Cardiac fibroblast (primary cell): ENCODE measurements around the genes FGF21, CGB2 and RPS11.

DNA sequence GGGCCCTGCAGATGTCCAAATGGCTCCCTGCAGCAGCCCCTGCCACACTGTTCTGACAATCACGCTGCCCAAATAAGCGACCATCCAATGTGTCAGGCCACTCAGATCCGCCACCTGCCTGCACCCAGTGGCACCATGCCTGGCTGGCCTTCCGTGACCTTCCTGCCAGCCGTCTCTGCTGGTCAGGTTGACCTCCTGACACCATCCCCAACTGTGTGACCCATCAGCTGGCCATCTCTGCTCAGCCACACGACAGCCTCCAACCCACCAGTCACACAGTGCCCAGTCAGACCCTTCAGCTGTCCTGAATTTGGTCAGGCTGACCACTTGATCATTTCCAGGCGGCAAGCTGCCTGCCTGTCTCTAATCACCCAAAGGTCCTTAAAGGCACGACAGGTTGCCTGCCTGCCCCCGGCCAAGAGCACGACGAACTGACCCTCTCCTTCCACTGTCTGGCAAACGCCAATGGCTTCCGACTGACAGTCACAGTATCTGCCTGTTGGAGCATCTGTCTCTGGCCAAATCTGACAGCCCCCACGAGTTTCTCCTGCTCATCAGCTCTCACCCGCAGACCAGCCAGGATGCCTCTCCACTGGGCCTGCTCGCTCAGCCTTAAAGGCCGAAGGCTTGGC is 1.3 kb downstream of the FAM83E start:
- RRBS: no CpG with 5 or more reads among the region's 17 CpGs

GRCh38 chr19:48627146-48628004 is 8.1 kb downstream of the SPHK2 start:
- RRBS: no CpG with 5 or more reads among the region's 11 CpGs

DNA sequence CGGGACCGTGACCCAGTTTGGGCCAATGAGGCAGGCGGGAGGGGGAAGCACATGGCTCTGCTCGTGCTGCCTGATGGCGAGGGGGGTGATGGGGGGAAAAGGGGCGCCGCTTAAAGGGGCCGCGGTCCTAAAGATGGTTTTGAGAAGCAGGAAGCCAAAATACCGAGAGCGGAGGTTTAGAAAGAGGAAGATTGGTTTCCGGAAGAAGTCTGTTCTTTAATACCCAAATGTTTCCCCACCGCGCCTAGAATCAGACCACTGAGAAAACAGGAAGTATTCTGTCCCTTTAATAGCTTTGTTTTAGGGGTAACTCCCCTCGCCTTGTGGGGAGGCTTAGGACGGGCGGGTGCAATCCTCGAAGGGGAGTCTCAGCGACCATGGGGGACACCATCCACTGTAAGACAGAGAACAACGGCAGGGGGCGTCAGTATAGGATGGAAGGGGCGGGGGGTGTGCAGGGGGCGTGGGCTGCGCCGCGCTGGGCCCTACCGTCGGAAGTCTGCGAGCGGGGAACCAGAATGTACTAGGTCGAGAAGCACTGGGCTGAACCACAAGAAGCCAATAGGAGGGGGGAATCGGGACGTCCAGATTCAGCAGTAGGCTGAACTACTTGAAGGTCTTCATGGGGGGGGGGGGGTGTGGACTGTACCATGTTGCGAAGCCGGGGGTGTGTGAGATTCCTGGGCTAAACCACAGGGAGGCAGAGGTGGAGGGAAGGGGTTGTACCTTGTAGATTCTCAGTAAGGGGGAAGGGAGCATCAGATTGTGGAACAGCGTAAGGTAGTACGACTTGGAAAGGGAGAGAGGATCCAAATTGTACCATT is 784 bp upstream of the DBP start:
- RRBS: no CpG with 5 or more reads among the region's 37 CpGs

- RRBS: no CpG with 5 or more reads among the region's 19 CpGs
Observed at GRCh38 chr19:48675274-48675995, 2.6 kb upstream of the NTN5 start.

GRCh38 chr19:48713718-48714871 is 5.4 kb downstream of the MAMSTR start:
- RRBS: 2% methylated on average over 24 of the region's 78 CpGs

DNA sequence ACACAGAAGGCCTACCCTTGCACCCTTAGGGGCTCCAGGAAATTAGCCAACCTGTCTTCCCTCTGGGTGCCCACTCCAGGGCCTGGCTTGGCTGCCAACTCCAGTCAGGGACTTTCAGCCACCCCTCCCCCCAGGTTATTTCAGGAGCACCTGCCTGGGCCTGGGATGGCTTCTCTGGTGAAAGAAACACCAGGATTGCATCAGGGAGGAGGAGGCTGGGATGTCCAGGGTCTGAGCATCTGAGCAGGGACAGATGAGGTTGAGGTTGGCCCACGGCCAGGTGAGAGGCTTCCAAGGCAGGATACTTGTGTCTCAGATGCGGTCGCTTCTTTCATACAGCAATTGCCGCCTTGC is at the start of gene FGF21:
Gene FGF21, plus strand, starts transcription at position 250 of the 354 bp plus-strand sequence.
- RRBS: no CpG with 5 or more reads among the region's 4 CpGs

DNA sequence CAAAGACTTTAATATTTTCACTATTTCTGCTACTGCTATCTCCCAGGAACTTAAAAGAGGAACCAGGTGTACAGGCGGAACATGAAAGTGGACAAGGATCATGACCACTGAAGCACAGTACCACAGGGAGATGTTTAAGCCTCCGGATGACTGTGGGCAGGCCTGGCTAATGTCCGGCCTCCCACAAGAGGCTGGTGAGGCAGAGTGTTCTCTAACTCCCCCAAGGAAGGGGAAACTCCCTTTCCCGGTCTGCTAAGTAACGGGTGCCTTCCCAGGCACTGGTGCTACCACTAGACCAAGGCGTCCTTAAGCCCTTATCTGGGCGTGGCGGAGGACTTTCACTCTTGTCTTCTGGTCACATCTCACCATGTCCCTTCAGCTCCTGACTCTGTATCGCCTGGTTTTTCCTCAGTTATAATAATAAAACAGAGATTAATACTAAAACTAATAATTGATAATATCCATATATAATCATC is 25.7 kb downstream of the FGF21 start:
- RRBS: 11% methylated on average over 1 of the region's 9 CpGs

- RRBS: 55% methylated on average over 2 of the region's 46 CpGs
Observed at GRCh38 chr19:48794777-48795968, 15.7 kb downstream of the BCAT2 start.

GRCh38 chr19:48872023-48872266 is 276 bp upstream of the PPP1R15A start:
- RRBS: no CpG with 5 or more reads among the region's 14 CpGs

- RRBS: 9% methylated on average over 8 of the region's 26 CpGs
Observed at GRCh38 chr19:49031690-49032198, at the start of gene CGB2. CGB2 (plus strand) TSS chr19:49031890.

DNA sequence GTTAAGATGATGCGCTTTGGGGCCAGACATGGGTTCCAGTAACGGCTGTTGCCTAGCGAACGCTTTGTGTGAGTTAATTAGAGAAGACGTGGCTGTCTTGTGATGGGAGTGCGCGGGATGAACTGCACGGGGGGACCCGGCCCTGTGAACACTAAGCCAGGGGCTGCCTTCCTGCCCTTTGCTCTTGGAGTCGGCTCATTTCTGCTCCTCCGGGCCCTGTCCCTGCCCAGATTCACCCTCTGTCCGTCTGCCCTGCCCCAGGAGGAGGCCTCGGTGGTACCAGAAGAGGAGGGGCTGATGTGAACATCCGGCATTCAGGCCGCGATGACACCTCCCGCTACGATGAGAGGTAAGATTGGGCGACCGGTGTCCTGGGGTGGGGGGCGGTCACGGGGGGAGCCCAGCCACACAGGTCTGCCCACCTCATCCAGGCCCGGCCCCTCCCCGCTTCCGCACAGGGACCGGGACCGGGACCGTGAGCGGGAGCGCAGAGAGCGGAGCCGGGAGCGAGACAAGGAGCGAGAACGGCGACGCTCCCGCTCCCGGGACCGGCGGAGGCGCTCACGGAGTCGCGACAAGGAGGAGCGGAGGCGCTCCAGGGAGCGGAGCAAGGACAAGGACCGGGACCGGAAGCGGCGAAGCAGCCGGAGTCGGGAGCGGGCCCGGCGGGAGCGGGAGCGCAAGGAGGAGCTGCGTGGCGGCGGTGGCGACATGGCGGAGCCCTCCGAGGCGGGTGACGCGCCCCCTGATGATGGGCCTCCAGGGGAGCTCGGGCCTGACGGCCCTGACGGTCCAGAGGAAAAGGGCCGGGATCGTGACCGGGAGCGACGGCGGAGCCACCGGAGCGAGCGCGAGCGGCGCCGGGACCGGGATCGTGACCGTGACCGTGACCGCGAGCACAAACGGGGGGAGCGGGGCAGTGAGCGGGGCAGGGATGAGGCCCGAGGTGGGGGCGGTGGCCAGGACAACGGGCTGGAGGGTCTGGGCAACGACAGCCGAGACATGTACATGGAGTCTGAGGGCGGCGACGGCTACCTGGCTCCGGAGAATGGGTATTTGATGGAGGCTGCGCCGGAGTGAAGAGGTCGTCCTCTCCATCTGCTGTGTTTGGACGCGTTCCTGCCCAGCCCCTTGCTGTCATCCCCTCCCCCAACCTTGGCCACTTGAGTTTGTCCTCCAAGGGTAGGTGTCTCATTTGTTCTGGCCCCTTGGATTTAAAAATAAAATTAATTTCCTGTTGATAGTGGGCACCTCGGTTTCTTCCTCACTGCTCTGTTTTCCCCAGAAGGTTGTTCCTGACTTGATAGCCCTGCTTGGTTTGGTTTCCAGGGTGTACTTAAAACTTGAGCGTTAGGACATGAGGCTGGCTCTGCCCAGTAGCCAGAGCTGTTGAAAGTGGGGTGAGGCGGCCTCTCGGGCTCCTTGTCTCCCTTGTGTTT is 6.3 kb upstream of the LIN7B start:
- RRBS: 95% methylated on average over 31 of the region's 111 CpGs

- RRBS: no CpG with 5 or more reads among the region's 10 CpGs
Observed at GRCh38 chr19:49128775-49129252, 9.5 kb downstream of the PPFIA3 start.

DNA sequence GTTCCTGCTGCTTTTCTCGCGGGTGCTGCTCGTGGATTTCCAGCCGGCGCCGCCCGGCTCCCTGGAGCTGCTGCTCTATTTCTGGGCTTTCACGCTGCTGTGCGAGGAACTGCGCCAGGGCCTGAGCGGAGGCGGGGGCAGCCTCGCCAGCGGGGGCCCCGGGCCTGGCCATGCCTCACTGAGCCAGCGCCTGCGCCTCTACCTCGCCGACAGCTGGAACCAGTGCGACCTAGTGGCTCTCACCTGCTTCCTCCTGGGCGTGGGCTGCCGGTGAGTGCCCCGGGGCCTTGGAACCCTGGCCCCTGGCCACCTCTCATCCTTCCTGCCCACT is 39.0 kb downstream of the TRPM4 start:
- RRBS: 50% methylated on average over 5 of the region's 23 CpGs

DNA sequence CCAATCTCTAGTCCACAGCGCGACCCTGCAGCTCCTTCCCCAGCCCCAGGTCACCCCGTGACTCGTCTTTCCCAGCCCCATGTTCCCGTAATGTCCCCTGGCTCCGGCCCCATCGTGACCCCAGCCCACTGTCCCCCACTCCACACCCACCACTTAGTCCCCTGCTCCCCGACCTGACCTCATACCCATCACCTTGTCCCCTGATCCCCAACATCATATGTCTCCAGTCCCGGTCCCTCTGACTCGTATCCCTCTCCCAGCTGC is 3.2 kb downstream of the CD37 start:
- RRBS: no CpG with 5 or more reads among the region's 10 CpGs

GRCh38 chr19:49356946-49357662 is 5.1 kb downstream of the TEAD2 start:
- RRBS: no CpG with 5 or more reads among the region's 13 CpGs

DNA sequence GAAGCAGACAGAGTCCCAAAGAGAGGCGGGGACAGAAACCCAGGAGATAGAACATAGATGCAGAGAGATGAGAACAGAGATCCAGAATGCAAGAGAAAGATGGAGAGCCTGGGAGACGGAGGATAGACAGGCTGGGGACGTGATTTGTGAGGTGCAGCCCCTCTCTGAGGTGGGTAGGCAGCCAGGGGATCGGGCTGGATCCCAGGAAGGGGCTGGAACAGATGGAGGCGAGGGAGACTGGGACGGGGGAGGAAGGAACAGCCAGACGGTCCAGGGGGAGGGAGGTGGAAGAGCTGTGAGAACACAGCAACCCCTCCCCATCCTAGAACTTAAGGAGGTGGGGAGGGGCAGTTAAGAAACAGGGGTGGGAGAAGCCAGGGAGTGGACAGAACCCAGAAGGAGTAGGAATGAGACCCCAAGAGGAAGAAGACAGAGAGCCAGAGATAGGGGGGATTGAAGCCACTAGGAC is 3.1 kb downstream of the SLC17A7 start:
- RRBS: no CpG with 5 or more reads among the region's 7 CpGs

GRCh38 chr19:49455767-49456306 is 2.8 kb downstream of the ALDH16A1 start:
- RRBS: no CpG with 5 or more reads among the region's 6 CpGs

DNA sequence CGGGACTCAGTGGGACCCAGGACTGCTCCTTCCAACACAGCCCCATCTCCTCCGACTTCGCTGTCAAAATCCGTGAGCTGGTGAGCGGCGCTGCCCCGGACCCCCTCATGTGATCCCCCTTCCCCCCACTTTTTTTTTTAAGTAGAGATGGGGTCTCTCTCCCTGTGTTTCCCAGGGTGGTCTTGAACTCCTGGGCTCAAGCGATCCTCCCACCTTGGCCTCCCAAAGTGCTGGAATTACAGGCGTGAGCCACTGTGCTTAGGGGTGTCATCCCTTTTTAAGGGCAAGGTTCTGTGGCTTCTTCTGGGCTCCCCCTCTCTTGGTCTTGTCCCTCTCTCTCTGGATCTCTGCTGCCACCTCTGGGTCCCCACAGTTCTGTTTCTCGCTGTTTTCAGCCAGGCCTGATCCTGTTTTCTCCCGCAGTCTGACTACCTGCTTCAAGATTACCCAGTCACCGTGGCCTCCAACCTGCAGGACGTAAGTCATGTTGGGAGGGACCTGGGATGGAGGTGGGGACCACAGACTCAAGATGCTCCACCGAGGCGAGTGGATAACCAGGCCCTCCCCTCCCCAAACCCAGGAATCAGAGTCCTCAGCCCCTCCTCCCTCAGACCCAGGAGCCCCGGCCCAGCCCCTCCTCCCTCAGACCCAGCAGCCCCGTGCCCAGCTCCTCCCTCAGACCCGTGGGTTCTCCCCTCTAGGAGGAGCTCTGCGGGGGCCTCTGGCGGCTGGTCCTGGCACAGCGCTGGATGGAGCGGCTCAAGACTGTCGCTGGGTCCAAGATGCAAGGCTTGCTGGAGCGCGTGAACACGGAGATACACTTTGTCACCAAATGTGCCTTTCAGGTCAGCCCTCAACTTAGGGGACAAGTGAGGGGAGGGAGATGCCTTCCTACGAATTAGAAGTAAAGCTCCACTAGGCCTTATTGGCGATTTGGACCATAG is 2.0 kb downstream of the FLT3LG start:
- RRBS: no CpG with 5 or more reads among the region's 28 CpGs

GRCh38 chr19:49489218-49489437 is 1.7 kb downstream of the RPL13A start:
- RRBS: no CpG with 5 or more reads among the region's 7 CpGs

DNA sequence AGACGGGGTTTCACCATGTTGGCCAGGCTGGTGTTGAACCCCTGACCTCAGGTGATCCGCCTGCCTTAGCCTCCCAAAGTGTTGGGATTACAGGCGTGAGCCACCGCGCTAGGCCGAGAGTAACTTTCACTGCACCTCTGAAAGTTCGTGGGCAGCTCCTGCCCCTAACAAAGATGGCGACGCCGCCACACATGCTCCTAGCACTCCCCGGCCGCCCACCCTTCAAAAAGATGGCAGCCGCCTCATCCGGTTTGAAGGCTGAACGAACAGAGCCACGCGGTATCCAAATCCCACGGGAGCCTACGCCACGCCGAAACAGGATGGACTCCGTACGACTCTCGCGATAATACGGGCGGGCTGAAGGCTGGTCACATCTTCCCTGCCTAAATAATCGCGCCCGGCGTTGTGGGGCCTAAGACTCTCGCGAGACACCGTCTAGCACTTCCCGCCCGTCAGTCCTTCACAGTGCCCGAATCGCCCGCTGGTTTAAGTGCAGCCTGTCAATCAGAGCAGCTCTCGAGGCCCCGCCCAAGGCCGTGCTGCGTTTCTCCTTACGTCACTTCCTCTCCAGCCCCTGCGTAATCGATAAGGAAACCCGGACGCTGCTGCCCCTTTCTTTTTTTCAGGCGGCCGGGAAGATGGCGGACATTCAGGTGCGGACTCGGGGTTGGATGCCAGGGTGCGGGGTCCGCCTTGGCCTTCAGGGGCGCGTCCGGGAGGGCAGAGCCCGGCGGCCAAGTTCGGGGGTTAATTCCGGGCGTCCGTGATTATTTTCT is at the start of gene RPS11:
Gene RPS11, plus strand, starts transcription at position 616 of the 776 bp plus-strand sequence.
- RRBS: 2% methylated on average over 9 of the region's 64 CpGs